Epithelial cell of esophagus (primary cell): ENCODE measurements around a stretch of chr15.

GRCh38 chr15:85726853-85727666, 67.7 kb downstream of the KLHL25 start:
- RRBS, result no CpG with 5 or more reads among the region's 5 CpGs

- RRBS, result no CpG with 5 or more reads among the region's 29 CpGs
Observed at GRCh38 chr15:85751271-85752393, 43.1 kb downstream of the KLHL25 start.

DNA sequence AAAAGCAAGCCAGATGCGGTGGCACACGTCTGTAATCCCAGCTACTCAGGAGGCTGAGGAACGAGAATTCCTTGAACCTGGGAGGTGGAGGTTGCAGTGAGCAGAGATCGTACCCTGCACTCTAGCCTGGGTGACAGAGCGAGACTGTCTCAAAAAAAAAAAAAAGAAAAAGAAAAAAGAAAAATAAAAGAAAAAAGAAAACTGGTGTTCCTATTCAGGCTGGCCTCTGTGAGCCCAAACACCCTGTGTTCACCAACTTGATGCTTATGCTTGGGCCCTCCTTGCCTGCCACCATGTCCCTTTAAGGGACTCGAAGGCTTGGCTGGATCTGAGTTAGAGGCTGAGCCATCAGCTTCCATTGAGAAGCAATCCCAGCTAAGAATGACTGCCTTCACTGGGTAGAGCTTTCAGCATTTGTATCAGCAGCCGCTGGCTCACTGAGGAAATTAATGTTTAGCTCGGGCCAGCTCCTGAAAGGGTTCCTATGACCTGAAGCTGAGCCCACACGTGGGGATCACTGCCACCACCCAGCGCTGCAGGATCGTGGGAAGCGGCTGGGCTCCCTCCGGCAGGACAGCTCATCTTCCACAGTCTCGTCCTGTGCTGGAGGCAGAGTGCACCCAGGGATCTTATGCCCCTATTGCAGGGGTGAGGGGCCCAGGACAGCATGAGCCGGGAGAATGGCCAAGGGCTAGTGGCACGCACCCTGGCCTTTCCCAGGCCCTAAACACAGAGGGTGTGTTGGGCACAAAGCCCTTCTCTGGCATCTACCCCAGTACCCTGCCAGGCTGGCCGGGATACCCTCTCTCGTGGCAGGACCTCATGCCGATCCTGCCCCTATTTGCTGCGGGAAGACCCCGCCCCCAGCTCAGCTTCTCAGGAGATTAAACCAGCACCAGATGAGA, 28.8 kb downstream of the KLHL25 start:
- RRBS, result no CpG with 5 or more reads among the region's 21 CpGs

- RRBS, result no CpG with 5 or more reads among the region's 1 CpG
Observed at GRCh38 chr15:86769005-86769378, 689.3 kb downstream of the AGBL1 start.

DNA sequence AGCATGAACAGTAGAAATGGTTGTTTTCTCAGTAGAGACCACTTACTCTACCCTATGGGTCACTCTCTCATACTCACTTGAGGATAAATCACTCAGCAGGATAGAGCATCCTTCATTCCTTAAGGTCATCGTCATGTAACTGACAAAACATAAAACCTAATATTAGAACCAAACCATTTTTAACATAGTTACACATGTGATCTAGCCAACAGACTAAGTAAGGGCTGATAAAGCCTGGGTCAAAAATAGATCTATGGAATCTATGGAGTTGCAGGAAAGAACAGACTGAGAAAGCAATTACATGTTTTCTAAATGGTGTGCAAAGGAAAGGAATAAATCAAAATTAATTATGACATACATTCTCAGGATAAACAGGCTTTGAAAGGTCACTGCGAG, 769.0 kb downstream of the NTRK3 start:
- RRBS, result no CpG with 5 or more reads among the region's 2 CpGs

- RRBS, result no CpG with 5 or more reads among the region's 9 CpGs
Observed at GRCh38 chr15:87510209-87510555, 746.4 kb downstream of the NTRK3 start.

DNA sequence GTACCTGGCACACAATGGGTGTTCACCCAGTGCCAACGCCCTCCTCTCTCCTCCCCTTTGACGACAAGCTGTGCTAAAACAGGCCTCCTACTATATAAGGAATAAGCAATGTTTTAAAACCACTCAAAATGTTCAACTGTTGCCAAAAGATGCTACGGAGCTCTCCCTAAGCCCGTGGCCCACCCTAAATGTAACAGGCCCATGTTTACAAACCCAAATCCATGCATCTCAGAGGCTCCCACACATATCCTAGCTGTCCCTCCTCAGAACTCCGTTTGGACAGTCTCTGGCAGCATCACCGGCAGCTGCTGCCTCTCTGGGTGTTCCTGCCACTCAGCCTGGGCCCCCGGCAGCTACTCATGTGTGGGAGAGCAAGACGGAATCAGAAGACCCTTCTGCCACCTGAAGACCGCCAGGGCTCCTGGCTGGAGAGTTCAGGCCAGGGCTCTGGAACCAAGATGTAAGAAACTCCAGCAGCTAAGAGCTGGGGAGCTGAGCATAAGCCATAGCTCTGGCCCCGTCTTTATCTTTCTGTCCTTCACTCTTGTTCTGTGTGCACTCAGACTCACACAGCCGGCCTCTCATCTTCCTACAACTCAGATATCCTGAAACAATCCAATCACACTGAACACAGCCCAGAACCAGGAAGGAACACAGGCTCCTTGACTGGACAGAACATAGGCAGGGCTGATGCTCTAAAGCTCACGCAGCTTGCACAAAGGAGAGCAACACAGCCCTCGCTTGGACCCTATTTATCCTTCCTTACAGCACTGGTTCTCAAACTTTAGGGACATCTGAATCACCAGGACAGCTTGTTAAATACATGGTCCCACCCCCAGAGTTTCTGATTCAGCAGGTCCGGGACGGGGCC, 65.4 kb downstream of the MRPL46 start:
- RRBS, result 43% methylated on average over 2 of the region's 15 CpGs

DNA sequence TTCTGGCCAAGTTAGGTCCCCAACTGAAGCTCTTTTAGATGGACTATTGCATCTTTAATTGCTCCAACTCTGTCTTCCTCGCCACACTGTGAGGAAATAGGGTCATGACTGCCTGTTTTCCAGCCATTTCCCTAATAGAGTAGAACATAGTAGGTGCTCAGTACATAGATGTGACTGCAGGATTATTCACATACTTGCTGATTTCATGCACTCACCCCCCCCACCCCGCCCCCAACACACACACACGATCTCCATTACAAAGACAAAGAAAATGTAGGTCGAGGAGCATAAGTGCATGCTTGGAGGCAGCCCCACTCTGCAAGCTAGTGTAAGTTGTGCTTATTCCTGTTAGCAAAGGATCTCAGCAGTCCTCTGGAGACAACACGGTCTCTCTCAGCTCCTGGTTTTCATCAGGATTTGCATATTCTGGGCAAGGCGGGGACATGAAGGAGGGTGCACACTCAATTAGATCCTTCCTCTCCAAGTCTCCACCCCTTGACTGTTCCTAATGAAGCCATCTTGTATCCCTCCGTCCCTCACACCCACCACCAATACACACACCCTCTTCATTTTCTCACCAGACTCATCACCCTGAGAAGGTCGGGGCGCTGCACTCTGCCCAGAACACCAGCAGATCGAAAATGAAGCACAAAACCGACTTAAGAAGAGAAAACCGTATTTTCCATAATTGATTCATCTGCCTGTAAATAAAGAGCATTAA, 63.9 kb downstream of the MRPL46 start:
- RRBS, result no CpG with 5 or more reads among the region's 12 CpGs

DNA sequence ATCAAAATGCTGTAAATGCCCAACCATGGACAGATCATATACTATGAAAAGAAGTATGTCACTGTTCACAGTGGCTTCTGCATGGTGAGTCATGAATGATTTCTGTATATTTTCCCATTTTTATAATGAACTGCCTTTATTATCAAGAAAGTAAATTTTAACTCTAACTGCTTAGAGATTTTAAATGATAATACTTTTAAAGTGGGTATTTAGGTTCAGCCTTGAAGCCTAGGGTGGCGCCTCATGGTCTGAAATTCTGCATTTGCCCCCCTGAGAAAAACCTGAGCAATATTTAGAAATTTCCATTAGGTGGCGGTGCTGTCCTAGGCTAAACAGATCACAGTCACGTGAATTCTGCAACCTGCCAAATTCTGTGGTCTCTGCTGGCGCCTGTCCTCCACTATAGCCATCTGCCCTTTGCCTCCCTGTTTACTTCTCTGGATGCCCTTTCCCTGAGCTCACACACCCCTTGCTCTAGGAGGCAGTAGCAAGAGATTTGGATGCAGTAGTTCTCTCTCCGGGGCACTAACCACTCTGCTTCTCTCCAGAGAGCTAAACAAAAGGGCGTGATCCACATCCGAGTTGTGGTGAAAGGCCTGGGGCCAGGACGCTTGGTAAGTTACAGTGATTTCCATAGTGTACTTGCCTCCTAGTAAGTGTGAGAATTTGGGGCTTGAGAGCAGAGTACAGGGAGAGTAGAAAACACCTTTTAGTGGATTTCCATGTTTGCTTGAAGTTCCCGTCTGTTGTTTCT, 9.1 kb downstream of the MRPS11 start:
- RRBS, result no CpG with 5 or more reads among the region's 9 CpGs

DNA sequence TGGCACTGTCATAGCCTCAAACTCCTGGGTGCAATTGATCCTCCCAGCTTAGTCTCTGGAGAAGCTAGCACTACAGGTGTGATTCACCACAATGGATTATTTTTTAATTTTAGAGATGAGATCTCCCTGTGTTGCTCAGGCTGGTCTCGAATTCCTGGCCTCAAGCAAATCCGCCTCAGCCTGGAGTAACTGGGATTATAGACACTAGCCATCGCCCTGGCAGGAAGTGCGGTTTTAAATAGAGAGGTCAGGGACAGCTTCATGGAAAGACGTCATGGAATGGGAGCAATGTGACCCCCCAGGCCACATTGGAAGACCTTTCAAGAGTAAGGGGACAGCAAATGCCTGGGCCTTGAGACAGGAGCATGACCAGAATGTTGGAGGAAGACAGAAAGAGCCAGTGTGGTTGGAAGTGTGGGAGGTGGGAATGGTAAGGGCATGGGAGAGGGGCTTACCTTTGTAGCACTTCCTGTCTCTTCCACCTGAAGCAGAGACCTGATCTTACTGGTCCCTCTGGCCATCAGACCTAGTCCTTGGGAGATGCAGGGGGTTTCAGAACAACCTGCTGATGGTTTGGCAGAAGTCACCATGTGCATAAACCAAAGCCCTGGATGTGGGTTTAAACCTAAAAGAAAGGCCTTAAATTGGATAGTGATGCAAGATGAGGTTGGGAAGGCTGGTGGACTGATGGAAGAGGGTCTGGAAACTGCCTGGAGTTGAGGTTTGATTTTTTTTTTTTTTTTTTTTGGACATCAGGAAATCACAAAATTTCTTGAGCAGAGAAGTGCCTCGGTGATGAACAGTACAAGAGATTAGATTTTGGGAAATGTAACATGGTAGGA, 2.0 kb upstream of the ISG20 start:
- RRBS, result no CpG with 5 or more reads among the region's 6 CpGs

- RRBS, result no CpG with 5 or more reads among the region's 14 CpGs
Observed at GRCh38 chr15:88649191-88649784, 10.5 kb downstream of the ISG20 start.

GRCh38 chr15:88769292-88769909, 33.8 kb upstream of the ACAN start:
- RRBS, result 2% methylated on average over 13 of the region's 32 CpGs

- RRBS, result 44% methylated on average over 6 of the region's 10 CpGs
Observed at GRCh38 chr15:88986877-88987350, 73.7 kb upstream of the MFGE8 start.

GRCh38 chr15:89017288-89018246, 70.7 kb upstream of the ABHD2 start:
- RRBS, result under 1% methylated on average over 5 of the region's 39 CpGs

GRCh38 chr15:89040729-89041311, 47.4 kb upstream of the ABHD2 start:
- RRBS, result no CpG with 5 or more reads among the region's 9 CpGs

DNA sequence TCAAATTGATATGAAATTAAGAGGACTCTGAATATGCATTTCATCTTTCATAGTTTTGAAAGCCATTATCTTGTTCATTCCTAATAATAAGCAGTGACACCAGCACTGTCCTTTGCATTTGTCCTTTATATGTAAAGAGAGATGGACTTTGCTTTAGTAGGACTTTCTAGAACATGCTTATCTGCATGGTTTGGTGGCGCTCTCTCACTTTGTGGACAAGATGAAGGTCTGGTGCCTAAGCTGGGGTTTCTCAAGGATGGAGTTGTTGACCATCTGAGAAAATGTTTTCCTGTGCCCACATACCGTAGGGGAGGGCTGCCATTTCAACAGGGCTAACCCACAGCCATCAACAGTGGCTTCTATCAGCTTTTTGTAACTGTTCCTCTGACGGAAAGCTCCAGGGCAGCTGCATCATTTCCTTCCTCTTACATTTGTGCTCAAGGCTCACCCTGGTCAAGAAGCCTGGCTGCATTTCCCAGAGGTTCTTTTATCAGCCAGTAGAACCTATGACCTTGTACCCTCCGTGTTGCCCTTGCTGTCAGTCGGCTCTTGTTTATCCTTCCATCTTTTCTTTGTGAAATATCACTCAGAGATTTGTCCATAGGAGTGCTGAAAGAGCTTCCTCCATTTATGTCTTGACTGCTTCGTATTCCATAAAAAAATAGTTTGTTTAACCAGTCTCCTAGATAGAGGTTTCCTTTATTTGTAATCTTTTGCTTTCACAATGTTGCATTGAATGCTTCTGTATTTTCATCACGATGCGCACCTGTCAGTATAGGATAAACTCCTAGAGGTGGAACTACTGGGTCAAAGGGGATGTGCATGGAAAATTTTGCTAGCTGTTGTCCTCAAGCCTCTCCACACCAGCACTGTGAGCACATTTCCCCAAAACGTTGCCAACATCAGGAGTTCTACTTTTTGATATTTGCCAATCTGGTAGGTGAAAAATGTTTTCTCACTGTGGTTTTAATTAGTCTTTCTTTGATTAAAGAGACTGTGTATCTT, 44.7 kb downstream of the ABHD2 start:
- RRBS, result no CpG with 5 or more reads among the region's 9 CpGs

- RRBS, result no CpG with 5 or more reads among the region's 32 CpGs
Observed at GRCh38 chr15:89200930-89202150, 20.0 kb downstream of the RLBP1 start.

DNA sequence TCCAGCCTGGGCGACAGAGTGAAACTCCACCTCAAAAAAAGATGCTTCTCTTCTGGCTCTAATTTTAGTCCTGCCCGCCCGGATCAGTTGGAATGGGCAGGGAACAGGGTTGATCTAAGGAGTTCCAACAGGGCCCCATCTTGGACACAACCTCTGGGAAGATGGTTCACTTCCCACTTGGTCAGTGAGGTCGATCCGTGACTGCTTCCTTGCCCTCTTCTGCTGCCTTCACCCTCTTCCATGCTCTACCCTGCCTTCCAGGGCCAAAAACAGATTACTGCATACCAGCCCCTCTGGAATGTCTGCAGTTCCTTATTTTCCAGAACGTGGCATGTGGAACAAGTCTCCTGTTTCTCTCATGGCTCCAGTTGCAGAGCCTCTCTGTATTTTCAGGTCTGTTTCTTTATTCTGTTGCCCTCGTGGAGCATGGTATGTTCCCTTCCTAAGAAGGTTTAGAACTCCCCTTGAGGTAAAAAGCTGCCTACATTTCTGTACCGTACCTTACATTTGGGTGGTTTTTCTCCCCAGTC, 23.2 kb downstream of the POLG start:
- RRBS, result no CpG with 5 or more reads among the region's 8 CpGs

DNA sequence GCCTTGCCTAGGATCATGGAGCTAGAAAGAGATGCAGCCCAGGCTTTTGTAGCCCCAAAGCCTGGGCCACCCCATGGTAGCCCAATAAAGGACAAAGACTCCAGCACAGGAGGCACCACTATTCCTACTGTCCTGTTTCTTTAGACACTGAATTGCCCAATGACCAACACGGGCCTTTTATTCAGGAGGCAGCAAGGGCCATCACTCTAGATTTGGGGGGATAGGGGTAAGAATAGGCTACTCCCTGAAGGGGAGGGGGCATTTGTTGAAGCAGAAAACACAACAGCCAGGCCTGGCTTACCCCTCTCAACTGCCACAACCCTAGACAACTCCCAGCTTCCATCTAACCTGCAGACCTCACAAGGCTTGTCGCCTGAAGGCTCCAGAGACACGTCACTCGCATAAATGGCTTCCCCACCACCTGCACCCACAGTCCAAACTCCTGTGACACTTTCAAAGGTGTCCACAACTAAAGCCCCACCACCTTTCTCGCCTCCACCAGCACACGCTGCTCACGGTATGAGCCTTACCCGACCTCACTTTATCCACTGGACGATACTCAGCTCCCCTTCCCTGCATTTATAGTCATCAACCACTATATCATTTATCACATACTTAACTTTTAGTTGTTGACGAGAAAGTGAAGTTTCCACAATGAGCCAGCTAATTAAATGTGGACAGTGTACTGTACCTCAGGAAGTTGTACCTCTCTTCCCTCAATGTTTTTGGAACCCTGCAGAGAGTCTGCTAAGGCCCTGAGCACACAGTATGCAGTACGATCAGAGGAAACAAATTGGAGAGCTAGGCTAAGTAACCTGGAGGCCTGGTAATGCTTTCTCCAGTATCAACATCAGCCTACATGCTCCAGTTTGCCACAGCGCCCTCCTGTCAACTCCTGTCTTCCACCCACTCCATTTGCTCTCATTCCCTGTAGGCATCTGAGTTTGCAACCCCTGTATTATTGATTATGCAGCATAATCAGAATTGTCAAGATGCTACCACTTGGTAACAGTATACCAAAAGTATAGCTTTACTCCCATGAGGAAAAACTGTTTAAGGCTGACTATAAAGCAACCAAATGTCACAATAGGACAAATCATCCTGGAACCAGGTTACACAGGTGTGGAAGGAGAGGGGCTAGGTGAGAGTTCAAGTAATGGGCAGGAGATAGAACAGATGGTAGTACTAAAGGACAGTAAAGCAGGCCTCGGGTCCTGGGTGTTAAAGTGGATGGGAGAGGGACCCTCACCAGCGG, 14.7 kb downstream of the POLG start:
- RRBS, result no CpG with 5 or more reads among the region's 14 CpGs

DNA sequence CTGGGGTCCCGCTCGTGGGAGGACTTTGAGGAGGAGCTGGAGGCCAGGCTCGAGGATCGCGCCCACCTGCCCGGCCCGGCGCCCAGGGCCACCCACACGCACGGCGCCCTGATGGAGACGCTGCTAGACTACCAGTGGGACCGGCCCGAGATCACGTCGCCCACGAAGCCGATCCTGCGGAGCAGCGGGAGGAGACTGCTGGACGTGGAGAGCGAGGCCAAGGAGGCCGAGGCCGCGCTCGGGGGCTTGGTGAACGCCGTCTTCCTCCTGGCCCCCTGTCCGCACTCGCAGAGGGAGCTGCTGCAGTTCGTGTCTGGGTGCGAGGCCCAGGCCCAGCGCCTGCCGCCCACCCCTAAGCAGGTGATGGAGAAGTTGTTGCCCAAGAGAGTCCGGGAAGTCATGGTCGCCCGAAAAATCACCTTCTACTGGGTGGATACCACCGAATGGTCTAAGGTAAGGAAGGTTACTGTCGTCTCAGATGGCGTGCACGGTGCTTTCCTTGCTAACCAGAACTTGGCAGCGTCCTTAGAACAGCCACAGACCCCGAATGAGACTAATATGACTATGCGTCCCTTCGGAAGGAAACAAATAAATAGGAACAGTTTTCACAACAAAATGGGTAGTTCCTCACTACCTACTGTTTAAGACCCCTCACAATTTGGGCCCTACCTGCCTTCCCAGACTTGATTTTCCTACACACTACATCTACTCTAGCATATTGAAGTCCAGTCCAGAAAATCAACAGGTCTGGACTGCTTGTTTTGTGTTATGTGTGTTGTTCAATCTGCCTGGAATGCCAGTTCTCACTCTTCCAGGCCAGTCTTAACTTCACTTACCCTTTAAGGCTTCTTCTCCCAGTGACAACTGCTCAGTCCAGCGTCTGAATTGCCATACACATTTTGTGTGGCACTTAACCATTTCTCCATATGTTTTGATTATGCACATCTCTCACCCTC, 797 bp downstream of the TICRR start:
- RRBS, result 2% methylated on average over 7 of the region's 46 CpGs